Aorta (tissue), 1 donor: ENCODE measurements around the genes TBCC, PTK7 and LRRC73.

- PRO-cap = no peak
Observed at GRCh38 chr6:42197892-42198602, 3.3 kb upstream of the GUCA1B start.

- PRO-cap = no peak
Observed at GRCh38 chr6:42269564-42270084, 52.0 kb upstream of the MRPS10 start.

GRCh38 chr6:42276009-42276602 is 58.4 kb upstream of the MRPS10 start:
- PRO-cap = no peak

GRCh38 chr6:42555813-42556025 is 8.1 kb upstream of the UBR2 start:
- PRO-cap = no peak

DNA sequence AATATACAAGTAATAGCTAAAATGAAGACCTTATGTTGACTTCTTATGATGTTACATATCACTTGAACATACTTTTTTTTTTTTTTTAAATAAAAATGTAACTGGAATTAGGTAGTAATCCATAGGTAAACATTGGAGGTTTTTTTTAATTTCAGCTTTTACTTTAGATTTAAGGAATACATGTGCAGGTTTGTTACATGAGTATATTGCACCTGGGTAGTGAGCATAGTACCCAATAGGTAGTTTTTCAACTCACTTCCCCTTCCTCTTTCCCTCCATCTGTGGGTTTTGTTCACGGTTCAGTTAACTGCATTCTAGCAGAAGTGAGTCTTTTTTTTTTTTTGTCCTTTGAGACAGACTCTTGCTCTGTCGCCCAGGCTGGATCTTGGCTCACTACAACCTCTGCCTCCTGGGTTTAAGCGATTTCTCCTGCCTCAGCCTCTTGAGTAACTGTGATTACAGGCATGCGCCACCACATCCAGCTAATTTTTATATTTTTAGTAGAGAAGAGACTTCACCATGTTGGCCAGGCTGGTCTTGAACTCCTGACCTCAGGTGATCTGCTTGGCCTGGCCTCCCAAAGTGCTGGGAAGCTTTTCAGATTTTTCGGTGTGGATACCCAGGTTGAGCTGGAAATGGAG is 8.7 kb downstream of the UBR2 start:
- PRO-cap = no peak

DNA sequence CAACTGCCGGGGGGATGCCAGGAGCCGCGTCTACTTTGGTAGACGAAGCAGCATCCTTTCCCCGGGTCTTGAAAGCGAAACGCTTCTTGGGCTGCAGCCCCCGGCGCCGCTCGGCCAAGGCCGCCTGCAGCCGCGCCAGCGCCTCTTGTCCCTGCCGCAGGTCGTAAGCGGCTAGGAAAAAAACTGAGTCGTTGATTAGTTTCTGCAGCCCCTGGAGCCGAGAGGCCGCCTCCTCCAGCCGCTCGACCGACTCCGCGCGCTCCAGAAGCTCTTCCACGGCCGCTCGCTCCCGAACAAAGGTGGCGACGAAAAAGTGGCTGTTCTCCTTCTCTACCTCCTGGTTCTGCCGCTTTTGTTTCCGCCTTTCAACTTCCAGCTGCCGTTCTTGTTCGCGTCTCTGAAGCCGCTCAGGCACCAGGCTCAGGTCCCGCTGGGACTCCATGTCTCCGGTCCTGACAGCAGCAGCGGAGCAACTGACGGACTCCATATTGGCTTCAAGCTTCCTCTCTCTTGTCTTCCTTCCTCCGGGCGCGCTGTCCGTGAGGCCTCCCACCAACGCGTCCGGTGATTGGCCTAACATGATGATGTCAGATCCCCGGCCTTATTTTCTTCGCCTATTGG is at the start of gene TBCC:
TBCC (minus strand) TSS at position 517 of the 621 bp plus-strand sequence.
- PRO-cap = bidirectional peak, plus-strand start outside the sequence, minus-strand start at position 516 of the sequence

DNA sequence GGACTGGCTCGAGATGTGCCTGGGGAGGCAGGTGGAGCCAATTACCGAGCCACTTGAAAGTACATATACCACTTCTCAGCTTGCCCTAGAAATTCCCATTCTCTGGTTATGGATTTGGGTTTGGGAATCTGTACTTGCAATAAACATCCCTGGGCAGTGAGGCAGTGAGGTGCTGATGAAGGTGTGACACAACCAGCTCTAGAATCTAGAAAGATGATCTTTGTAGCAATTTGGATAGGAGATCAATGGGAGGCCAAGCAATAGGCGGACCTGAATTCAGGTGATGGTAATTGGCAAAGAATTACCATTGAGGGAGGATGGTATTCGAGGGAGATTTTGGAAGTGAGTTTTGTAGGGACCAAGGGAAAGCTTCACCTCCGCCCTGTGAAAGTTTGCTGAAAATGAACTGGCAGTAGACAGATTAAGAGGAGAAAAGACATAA is 9.3 kb upstream of the BICRAL start:
- PRO-cap = no peak

DNA sequence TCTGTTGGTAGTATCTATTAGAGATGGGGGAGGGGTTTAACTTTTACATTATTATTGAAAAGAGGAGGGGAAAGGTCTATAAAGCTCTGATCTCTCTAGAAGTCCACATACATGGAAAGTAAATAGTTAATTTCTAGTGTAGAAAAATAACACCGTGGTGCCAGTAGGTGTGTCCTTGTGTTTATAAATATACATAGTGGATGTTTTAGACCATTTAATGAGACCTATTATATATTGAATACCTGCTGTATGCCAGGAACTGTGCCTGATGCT is 2.4 kb downstream of the BICRAL start:
- PRO-cap = no peak

GRCh38 chr6:43016114-43017397 is 2.5 kb downstream of the KLHDC3 start:
- PRO-cap = no peak

DNA sequence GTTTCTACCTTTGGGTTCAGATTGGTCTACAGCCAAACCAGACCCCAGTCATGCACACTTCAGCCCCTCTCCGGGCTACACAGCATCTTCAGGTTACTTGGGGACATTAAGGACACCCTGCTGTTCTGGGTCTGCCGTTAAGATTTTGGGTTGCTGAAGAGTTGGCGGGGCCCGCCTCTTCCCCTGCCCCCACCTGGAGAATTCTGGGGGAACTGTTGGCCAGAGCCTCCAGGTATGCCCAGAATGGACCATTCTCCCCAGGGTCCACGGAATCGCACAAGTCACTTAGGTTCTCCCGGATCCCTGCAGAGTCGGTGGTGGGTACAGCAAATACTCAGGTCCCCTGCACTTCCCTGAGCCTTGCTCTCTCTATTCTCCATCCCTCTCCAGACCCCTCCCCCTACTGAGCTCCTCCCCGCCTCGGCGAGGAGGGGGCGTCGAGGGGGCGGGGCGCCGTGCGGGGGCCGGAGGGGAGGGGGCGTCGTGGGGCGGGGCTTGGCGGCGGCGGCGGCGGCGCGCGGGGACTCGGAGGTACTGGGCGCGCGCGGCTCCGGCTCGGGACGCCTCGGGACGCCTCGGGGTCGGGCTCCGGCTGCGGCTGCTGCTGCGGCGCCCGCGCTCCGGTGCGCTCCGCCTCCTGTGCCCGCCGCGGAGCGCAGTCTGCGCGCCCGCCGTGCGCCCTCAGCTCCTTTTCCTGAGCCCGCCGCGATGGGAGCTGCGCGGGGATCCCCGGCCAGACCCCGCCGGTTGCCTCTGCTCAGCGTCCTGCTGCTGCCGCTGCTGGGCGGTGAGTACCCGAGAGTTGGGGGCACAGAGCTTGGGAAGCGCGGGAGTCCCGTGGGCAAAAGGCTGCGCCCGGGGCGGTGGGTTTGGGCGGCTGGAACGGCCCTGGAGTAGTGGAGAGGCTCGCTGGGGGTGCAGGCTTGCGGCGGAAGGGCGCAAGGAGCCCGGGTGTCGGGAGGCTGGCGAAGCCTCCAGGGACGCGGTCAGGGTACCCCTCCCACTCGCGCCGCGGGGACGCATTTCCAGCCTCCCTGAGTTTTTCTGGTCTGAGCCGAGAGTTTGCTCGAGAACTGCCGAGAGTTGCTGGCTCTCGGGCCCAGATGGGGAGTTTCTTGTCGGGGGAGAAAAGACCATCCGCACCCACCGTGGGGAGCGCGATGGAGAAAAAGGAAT is at the start of gene PTK7:
PTK7 (plus strand) TSS at position 534 of the 1,176 bp plus-strand sequence.
- PRO-cap = unidirectional peak, plus-strand start at position 504 of the sequence

- PRO-cap = no peak
Observed at GRCh38 chr6:43181013-43181748, 815 bp upstream of the CUL9 start.

DNA sequence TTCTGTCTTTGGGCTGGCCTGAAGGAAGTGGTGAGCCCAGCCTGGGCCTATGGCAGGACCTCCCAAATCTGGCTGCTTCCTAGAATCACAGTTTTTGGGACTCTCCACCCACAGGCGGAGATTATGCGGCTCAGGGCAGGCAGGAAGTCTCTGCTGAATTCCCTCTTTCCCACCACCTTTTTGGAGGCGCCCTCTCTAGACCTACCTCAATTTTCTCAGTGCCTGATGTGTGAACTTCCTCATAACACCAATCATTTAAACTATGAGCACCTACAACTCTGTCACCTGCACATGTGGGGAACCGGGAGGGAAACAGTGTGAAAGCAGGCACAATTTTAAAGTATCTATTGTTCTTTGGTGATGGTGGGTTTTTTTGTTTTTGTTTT is 24.0 kb downstream of the TTBK1 start:
- PRO-cap = no peak

DNA sequence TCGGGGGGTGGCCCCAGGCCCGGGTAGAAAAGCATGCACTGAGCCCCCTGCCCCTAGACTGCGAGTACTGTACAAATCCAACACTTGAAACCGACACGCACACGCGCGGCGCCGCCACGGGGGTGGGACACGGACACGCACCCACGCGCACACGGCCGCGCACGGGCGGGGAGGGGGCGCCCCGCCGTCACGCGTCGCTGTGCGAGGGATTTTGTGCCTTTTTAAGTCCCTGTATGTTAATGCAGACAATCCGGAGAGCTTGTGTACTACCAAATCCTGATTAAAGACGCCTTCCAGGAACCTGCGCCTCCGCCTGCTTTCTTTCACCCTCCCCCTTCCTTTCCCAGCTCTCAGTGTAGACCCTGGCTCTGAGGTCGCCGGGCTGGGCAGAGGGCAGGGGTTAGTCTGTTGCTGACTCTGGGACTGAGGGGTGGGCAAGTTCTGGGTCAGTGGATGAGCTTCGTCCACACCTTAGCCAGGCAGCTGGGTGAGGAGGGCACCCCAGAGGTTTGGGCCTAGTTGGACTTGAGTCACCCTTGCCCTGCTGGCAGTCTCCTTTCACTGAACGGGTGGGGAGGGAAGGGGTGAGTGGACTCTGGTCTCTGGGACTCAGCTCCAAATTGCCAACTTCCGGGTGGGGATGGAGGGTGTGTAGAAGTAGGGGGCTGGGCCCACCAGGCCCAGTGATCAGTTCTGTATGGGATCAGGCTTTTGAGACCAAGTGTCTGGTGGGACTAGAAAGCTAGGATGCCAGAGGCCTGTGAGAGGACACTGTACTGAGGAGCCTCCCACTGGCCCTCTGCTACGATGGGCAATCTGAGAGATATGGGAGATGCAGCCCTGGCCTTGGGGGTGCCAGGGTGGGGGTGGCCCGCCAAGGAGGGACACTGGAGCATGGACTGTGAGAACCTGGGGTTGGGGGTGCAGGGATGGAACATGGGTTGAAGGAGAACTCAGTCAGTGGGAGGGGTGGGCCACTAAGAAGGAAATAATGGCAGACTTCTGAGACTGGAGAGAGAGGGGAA is 21.4 kb upstream of the SLC22A7 start:
- PRO-cap = no peak

DNA sequence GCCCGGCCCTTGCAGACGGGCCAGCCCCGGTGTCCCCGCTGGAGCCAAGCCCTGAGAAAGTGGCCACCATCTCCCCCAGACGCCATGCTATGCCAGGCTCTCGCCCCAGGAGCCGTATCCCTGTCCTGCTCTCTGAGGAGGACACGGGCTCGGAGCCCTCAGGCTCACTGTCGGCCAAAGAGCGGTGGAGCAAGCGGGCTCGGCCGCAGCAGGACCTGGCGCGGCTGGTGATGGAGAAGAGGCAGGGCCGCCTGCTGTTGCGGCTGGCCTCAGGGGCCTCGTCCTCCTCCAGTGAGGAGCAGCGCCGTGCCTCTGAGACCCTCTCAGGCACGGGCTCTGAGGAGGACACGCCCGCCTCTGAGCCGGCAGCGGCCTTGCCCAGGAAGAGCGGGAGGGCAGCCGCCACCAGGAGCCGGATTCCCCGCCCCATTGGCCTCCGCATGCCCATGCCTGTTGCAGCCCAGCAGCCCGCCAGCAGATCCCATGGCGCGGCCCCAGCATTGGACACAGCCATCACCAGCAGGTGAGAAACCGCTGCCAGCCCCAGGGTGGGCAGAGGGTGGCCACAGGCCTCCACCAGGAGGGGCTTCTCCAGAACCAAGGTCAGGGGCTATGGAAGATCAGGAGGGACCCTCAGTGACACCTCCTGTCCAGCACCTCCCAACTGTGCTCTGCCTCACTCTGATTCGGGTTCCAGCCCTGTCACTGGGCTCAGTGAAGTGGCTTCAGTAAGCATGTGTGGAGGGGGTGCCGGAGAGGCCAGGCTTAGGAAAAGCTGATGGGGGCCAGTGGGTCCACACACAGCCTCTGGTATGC is 14.1 kb upstream of the SLC22A7 start:
- PRO-cap = no peak

DNA sequence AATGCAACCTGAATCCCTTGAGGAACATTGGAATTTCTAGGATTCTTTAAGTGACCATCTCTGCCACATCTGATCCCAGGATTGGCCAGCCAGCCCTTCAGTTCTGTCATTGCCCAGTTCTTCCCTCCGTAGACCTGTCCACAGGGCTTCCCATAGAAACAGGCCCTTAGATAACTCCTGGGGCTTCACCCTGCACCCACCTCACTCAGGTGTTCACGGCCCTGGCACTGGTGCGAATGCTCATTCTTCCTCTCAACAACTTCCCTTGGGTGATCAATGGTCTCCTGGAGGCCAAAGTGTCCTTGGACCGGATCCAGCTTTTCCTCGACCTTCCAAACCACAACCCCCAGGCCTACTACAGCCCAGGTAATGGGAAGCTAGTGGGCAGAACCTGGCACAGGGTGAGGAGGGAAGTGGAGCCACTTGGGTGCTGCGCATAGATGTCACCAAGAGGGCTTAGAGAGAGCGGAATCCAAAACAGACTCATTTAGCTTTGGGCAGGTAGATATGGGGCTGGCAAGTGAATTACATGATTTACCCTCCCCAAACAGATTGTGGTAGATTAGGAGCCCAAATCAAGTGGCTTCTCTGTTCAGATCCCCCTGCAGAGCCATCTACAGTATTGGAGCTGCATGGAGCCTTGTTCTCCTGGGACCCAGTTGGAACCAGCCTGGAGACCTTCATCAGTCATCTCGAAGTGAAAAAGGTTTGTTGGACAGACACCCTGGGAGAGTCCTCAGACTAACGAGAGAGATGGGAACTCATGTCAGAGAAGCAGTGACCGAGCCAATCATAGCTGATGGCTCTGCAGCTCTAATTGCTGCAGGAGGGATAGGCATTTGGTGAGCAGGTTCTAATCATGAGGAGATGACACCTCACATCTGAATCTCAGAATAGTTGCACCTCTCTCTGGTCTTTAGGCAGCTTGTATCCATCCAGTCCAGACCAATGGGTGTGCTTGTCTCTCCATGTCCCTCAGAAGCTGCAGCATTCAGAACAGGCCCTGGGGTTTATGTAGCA is 8.5 kb downstream of the ABCC10 start:
- PRO-cap = no peak

DNA sequence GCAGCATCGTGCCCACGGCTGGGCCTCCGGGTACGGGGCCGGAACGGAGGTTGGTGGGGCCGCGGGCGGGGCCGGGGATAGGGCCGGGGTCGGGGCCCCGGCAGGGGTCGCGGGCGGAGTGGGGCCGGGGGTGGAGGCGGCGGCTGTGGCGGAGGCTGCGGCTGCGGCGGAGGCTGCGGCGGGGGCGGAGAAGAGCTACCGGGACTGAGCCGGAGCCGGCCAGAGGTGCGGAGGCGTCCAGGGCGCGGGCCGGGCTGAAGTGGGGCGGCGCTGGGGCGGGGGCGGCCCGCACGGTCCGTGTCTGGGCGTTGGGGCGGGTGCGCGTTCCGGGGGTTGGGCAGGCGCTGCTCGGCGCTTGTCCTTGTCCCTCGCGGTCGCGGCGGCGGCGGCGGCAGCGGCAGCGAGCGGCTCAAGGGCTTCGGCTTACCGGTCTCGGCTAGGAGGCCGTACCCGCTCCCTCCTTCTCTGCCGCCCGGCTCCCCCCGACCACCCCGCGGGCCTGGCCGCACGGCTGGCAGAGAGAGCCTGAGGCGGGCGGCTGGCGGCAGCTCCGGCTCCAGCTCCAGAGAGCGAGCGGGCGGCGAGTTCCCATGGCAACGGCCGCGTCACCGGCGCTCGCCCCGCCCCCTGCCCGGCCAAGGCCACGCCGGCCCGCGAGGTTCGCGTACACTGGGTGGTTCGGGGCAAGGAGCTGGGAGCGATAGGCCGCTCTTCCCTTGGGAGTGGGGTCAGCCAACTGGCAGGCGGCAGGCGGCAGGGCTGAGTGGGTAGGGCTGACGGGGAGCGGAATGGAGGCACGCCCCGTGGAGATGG is at the start of gene LRRC73:
LRRC73 (minus strand) TSS at position 568 of the 813 bp plus-strand sequence.
- PRO-cap = no peak

DNA sequence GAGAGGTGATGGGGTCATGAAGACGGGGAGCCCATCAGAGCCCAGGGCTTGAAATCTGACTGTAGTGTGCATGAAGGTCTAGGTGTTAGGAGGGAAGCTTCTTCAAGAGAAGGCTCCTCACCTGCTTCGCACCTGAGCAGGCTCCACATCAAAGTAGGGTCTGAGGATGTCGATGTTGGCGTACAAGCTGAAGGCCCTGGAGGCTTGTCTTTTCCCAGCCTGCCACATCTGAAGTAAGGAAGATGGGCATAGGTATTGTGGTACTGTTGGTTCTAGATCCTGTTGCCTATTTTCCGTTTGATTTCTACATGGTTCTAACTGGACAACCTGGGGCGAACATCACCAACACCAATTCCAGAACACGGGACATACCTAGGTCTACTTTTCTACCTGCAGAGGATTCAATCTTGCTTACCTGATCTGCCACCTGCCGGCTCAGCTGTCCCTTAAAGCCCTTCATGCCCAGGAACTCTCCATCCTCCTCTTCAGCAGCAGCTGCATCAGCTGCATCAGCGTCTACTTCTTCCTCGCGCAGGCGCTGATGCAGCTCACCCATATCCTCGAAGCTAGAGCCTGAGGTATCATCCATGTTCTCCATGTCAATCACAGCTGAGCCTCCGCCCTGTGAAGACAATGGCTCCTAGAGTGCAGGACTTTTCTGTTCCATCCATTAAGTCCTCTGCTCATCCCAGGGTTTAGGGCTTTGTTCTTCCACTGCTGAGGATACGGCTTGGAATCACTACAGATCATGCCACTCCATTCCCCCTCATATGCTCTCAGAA is 1.1 kb downstream of the YIPF3 start:
- PRO-cap = no peak

GRCh38 chr6:43709817-43710178 is 22.2 kb upstream of the MRPS18A start:
- PRO-cap = no peak

GRCh38 chr6:43717550-43718294 is 30.1 kb upstream of the MRPS18A start:
- PRO-cap = no peak

GRCh38 chr6:43769572-43769797 is 526 bp upstream of the VEGFA start:
- PRO-cap = no peak